Cardiac septum (tissue), 1 donor: ENCODE results near the gene KRT80.

DNA sequence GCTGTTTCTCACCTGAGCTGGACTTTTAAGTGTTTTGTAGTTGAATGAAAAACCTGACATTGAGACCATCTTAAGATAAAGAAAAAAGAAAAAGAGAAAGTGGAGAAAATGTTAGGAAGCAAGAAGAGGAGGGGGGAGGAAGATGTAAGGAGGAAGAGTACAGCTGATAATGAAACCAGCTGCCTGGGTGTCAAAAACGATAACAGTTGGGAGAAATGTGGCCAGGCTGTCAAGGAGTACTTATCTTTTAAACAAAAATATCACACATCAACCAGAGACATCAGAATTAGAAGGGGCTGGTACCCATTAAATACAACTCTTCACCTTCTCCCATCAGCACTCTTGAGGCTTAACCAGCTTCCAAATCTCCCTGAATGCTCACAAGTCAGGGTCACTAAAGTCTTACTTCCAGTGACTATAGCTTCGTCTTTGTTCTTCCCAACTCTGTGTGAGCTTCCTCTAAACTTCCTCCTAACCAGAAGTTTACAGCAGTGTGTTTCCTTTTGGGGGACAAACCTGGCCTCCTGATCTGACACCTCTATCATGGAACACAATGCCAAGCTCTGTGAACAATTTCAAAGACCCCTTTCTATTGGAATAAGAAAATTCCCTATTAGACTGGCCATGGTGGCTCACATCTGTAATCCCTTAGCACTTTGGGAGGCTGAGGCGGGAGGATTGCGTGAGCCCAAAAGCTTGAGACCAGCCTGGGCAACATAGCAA, 4.4 kb downstream of the SLC11A2 start:
- PRO-cap, result no peak

GRCh38 chr12:51023375-51024061, 2.7 kb downstream of the SLC11A2 start:
- PRO-cap, result no peak

DNA sequence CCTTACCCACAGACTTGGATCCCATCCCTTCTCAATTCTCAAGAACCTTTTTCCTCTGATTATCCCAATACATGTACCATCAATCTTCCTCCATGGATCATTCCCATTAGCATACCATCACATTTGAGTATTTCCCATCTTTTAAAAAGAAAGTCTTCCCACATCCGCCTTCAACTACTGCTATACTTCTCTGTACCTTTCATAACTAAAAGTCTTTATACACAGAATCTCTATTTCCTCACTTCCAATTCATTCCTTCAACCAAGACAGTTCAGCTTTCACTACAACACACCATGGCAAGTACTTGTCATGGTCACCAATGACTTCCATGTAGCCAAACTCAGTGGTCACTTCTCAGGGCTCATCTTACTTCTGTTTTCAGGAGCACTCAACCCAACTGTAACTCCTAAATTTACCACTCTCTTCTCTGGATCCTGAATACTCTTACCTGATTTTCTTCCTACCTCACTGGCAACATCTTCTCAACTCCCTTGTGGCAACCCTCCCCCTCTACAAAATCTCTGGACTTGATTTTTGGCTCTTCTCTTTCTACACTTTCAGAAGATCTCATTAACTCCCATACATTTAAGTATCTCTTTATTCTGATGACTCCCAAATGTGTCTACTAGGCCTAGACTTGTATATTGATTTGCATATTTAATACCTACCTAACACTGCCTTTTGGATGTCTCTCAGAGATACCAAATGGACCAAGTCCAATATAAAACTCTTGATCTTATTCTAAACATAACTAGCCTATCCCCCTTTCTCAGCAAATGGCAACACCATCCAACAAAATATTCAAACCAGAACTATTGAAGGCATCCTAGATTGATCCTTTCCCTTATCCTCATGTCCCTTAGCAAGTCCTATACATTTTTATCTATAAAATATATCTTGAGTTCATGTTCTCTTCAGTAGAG, 30.1 kb downstream of the TFCP2 start:
- PRO-cap, result no peak

GRCh38 chr12:51197708-51198411, 20.0 kb downstream of the POU6F1 start:
- PRO-cap, result no peak

DNA sequence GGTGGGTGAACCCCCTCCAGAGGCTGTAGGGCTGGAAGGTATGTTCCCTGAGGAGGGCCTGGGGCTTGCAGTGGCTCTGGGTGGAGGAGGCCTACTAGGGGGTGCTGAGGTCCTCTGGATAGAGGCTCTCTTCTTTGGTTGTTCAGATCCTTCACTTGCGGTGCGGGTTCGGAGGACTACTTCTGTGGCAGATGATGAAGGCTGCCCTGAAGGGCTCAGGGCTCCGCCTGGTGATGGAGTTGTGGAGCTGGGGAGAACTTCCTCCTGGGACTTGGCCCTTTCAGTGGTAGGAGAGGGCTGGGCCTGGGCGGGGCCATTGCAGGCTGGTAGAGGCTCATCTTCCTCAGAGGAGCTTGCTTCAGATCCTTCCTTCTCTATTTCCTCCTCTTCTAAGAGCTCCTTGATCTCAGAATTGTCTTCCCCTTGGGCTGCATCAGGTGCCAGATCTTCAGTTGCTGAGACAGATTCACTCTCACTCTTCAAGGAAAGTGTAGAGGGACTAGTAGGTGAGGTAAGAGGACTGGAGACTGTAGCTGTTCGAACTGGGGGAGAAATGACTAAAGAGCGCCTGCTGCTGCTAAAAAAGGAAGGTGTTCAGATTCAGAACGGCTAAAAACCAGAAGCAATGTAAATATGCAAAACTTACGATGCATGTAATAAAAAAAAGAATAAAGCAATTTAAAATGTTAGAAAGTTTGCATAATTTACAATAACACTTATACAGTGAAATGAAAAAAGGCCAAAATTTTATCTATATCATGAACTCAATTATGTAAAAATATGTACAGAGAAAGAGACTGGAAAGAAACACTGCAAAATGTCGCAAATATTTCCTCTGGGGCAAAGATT, 21.8 kb upstream of the SMAGP start:
- PRO-cap, result no peak

DNA sequence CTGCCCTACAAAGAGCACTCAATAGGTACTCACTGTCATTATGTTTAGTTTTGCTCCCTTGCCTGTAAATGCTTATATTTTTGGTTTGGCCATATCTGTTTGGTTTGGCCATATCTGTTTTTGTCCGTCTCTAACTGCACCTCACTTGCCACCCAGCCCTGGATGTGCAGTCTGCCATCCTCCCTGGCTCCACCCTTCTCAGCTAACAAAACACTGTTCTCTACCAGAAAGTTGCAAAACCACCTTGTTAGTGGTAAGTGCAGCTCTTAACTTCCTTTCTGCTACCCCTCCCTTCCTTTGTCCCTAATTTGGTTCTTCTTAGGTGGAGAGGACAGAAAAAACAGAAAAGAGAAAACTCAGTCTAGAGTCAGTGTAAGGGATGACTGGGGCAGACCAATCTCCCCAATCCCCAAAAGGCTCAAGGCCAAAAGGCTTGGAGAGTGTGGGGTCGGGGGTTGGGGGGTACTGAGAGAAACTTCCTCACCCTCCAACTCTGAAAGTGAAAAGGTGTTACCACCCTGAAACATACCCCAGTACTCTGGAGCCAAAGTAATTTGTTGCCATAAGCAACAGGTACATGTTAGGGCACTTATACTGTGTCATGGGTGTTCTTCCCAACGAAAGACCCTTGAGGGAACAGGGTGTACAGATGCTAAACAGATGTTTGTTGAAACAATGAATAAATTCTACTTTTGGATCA, 5.0 kb downstream of the BIN2 start:
- PRO-cap, result no peak

DNA sequence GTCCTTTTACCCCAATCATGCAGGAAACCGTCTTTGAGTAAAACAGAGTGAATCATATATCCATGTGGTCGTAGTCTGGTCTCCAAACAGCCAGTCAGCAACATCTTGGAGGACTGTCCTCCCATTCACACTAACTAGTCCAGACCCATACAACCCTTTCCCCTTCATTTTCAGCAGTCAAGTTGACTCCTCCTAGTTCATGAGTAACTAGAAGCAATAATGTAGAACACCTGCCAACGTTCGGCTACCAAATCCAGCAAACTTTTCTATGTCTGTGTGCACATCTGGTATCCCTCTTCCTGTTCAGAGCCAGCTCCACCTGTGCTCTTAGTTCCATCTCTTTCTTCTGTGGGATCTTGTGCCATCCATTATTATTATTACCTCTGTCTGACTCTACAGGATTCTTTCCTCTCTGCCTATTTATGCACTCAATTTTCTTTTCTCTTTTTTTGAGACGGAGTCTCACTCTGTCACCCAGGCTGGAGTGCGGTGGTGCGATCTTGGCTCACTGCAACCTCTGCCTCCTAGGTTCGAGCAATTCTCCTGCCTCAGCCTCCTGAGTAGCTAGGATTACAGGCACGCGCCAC, 10.9 kb upstream of the BIN2 start:
- PRO-cap, result no peak

DNA sequence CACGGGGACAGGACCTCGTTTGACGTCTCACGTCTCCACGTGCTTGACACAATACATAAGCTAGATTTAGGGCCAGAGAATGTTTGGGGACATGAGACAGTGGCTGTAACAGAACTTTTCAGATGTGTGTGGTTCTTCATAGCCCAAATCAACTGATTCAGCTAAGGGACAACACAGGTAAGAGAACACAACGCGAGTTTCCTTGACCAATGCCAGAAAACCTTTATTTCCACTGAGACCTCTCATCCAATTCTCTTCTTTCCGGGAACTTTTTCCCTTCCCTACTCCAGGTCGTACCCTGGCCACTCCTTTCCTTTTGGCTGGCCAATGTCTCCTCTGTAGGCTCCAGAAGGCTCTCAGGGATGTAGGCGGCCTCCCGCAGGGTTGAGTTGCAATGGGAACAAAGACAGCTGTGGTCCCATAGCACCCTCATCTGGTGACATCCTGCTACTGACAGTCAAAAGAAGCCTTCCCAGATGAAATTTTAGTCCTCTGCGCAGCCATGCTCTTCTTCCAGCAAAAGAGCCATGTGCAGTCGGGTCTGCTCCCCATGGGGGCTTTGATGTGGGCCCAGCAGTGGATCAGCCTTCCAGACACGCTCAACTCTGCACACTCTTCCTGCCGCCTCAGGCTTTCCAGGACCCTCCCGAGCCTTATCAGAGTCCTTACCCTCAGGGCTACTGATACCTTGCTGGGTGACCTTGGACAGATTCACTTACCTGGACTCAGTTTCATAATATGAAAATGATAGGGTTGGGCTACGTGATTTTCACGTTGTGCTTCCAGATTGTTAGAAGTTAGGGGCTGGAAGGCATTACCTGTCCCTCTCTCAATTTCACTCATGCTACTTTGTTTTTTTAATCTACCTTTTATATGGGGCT, 5.4 kb upstream of the CELA1 start:
- PRO-cap, result no peak

DNA sequence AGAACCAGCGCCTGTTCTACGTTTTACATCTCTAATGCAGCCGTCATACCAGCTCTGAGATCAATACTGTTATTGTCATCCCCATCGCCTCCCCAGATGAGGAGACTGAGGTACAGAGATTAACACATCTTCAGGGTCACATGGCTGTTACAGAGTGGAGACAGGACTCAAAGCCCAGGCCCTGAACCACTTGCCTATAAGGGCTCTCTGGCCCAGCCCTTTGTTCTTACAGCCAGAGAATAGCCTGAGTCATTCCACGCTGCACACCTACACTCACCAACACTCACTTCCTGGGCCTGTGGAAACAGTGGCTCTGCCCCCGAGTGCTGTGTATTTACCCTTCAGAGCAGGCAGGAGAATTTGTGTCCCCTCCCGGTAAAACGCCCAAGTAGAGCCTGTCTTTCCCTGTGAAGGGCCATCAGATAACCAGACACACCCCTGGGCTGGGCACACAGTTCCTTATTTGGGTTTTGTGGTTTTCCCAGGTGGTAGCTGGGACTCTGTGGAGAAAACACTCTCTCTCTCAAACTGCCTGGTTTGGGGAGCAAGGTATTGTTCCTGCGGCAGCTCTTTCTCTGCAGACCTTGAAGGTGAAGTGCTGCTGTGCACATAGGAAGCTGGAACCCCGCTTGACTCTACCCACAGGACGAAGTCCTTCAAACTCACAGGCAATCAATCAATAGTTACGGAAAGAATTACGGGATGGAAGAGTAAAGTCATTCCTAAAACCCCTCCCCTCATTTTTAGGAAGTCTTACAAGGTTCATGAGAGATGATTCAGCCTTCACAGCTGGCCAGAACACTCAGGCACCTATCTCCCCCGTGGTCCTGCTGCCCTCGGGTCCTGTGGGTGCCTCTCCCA, 13.3 kb upstream of the TMDD1 start:
- PRO-cap, result no peak

DNA sequence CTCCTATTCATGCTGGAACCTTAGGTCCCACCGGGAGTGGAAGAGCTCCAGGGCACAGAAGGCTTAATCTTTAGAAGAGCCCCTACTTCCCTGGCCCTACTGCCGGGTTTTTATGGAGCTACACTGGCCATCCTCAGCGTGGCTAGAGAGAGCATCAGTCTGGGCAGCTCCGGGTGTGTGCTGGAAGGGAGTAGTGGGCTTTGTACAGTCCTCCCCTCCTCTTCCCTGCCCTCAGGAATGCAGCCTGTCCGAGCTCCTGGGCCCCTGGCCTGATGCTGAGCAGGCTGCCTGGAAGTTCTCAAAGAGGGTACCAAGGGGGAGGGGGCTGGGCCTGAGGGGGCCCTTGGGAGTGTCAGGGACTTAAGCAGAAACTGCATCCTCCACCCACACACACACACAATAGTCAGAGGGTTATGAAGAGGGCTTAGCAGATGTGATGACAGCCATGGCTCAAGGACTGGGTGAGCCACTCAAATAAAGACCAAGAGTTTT, 16.3 kb upstream of the FIGNL2 start:
- PRO-cap, result no peak

DNA sequence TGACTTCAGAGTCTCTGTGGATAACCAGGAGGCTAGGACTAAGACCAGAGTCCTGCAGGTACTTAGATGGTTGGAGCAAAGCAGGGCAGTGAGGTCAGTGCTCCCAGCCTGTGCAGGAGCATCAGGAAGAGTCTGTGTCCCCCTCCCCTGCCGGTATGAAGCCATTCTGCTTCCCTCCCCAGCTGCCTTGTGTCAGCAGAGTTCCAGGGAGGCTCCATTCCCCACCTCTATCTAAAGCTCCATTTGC, 1.0 kb upstream of the ACVRL1 start:
- PRO-cap, result no peak

DNA sequence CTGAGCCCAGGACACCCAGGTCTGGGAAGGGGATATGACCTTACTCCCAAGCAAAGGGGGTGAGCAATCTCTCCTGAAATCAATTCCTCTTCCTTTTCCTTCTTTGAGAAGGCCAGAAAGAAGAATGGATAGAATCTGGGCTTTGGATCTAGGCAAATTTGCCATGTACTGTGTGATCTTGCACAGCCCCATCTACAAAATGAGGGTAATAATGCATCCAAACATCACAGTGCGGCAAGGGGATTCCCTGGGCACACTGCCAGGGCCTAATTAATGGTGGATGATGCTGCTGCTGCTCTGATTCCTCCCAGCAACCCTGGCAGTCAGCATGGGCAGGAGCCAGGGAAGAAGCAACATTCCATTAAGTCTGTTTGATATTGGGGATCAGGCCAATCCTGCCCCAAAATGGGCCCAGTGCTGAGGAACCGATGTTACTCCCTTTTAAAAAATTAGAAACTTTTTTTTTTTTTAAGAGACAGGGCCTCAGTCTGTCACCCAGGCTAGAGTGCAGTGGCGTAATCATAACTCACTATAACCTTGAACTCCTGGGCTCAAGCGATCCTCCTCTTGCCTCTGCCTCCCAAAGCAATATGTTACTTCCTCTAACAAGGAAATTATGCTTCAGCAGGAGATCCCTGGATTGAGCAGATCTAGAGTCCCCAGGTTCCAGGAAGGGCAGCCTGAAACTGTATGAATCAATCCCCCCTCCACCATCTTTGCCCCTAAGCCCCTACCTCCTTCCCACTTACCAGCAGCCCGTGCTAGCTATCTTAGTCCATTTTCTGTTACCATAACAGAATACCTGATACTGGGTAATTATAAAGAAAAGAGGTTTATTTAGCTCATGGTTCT, 4.6 kb downstream of the TAMALIN start:
- PRO-cap, result no peak

GRCh38 chr12:52045436-52046138, 5.7 kb upstream of the NR4A1 start:
- PRO-cap, result bidirectional peak, plus-strand start at chr12:52045613, minus-strand start at chr12:52045559; bidirectional peak, plus-strand start at chr12:52045979, minus-strand start at chr12:52045927

GRCh38 chr12:52050330-52051345, 604 bp upstream of the NR4A1 start:
- PRO-cap, result bidirectional peak, plus-strand start at chr12:52051442, minus-strand start at chr12:52050859

DNA sequence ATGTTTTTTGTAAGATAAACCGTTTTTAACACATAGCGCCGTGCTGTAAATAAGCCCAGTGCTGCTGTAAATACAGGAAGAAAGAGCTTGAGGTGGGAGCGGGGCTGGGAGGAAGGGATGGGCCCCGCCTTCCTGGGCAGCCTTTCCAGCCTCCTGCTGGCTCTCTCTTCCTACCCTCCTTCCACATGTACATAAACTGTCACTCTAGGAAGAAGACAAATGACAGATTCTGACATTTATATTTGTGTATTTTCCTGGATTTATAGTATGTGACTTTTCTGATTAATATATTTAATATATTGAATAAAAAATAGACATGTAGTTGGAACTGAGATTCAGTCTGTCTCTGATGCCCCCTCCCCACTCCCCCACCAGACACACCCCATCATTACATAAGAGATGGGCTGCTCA, 7.9 kb downstream of the NR4A1 start:
- PRO-cap, result no peak

GRCh38 chr12:52062594-52063586, 6.9 kb upstream of the ATG101 start:
- PRO-cap, result unidirectional peak, plus-strand start at chr12:52063427

GRCh38 chr12:52148161-52149057, 43.4 kb downstream of the KRT80 start:
- PRO-cap, result no peak

DNA sequence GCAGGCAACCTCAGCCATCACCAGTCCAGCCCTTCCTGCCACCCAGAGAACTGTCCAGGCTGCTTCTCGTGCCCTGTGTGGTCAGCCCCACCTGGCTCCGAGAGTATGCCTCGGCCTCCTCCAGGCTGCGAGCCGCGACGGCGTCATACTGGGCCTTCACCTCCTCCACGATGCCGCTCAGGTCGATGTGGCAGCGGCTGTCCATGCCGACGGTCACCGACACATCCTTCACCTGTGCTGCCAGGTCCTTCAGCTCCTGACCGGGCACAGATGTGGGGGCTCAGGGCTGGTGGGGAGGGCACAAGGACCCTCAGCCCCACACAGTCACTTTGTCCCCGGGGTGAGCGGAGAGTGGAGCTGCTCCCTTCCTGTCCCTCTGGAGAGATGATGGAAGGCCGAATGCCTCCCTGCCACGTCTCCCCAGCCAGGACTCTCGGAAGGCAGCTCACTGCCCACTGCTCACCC, 18.3 kb downstream of the KRT80 start:
- PRO-cap, result no peak

DNA sequence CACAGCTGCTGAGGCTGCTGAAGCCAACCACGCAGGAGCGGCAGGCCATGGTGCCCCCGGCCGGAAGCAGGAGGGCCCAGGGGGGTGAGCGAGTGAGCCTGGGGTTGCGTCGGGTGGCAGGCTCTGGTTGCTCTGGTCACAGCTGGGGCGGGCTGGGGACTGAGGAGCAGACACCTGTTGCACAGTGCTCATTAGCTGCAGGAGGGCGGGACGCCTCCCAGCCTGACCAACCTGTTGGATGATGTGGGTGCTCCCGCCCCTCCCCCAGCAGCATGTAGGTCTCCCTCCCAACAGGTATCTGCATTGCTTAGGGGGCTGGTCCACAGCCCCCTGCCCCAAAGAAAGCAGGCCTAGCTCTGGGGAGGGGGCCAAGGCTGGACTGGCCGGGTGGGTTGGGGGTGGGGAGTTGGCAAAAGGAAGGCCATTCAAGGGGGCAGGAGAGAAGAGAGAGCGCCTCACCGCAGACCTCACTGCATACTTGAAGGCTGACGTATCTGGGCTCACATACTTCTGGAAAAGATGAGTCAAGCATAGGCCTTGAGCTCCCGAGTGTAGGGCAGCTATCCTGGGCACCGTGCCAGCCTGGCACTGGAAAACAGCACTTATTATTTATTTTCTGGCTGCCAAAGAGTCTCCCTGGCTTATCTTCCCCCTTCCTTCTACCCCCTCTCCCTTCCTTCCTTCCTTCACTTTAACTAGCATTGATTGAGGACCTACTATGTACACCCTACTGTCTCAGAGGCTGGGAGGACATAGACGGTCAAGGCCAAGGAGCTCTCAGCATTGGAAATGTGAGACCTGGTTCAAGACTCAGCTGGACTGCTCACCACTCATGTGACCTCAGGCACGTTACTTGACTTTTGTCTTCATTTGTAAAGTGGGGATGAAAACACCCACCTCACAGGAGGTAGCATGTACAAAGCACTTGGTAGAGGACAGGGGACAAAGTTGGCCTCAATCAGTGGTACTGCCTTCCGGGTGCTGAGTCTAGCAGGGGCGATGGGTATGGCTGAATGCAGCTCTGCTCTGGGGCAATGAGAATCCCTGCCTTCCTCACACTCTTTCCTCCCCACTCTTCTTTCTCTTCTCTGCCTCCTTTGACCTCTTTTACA, at the start of gene KRT80:
Gene KRT80 (minus strand): TSS at position 161 of the 1,112 bp plus-strand sequence.
- PRO-cap, result no peak

GRCh38 chr12:52202992-52203802, 11.4 kb upstream of the KRT80 start:
- PRO-cap, result no peak